A375 (cell line): Measurements from ENCODE around the gene SETD9.

GRCh38 chr5:56116452-56117310, 116.4 kb downstream of the ANKRD55 start:
- RAMPAGE, long total RNA, result no peak

GRCh38 chr5:56422077-56422586, 189.0 kb upstream of the ANKRD55 start:
- RAMPAGE, long total RNA, result no peak

GRCh38 chr5:56480598-56481172, 247.6 kb upstream of the ANKRD55 start:
- RAMPAGE, long total RNA, result no peak

DNA sequence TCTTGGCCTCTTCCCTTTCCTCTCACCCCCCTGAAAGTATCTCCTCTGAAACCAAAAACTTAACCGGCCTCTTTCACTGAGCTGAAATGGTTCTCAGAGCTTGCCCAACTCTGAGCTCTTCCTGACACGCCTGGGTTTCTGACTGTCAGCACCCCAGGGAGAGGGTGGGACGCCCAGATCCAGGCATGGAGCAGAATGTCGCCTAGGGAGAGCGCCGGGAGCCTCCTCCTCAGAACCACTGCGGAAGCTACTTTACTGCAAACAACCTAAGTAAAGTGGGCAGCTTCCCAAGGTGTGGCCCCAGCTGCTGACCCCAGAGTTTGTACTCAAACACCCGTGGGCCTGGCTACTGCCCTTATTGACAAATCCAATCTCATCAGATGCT, 226.2 kb upstream of the MAP3K1 start:
- RAMPAGE, long total RNA, result no peak

DNA sequence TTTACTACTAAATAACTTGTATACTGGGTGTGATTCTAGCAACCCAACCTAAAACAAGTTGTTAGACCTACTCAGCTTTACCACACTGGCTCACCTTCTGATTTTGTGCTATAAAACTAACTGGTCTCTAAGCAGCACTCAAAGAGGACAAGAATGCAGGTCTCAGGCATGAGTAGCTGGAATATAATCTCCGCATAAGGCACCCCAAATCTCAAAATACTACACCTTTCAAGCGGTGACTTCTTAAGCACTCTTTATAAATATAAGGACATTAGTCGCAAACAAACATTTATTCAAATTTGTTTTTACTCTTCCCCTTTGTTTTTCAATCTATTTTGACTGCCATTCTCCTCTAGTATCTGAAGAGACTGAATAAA, 202.4 kb upstream of the MAP3K1 start:
- RAMPAGE, long total RNA, result no peak

- RAMPAGE, long total RNA, result no peak
Observed at GRCh38 chr5:56669967-56670453, 145.3 kb upstream of the MAP3K1 start.

- RAMPAGE, long total RNA, result no peak
Observed at GRCh38 chr5:56725675-56726518, 89.5 kb upstream of the MAP3K1 start.

DNA sequence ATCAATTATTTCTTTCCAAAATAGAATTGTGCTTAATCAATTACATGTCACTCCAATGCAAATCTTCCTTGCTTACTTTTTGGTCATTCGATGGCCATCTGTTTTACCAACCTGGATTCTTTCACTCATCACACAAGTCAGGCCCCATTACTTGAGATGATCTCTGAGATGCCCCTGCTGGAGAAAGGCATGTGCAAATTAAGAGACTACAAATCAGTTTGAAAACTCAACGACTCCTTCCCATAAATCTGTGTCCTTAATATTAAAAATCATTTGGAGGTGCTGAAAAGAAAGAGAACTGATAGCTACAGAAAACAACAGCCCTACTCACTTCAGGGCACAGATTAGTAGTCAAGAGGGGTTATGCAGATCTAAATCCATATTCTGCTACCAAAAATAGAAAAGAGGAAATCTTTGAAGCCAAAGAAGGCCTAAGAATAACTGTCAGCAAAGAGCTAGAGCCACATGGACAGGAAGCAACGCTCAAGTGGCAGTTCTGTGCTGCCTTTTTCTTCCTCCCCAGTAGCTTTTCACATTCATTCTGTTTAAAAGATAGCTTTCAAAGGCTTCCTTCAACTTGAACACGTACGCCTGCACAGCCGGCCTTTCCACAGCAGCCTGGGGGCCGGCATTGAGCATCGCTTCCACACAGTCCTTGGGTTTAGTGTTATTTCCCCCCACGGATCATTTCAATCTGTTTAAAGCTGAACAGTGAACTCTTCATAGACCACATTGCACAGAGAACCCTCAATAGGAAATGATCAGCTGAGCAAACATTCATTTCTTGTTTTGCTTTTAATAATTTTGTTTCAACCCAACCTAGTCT, 79.3 kb upstream of the MAP3K1 start:
- RAMPAGE, long total RNA, result no peak

DNA sequence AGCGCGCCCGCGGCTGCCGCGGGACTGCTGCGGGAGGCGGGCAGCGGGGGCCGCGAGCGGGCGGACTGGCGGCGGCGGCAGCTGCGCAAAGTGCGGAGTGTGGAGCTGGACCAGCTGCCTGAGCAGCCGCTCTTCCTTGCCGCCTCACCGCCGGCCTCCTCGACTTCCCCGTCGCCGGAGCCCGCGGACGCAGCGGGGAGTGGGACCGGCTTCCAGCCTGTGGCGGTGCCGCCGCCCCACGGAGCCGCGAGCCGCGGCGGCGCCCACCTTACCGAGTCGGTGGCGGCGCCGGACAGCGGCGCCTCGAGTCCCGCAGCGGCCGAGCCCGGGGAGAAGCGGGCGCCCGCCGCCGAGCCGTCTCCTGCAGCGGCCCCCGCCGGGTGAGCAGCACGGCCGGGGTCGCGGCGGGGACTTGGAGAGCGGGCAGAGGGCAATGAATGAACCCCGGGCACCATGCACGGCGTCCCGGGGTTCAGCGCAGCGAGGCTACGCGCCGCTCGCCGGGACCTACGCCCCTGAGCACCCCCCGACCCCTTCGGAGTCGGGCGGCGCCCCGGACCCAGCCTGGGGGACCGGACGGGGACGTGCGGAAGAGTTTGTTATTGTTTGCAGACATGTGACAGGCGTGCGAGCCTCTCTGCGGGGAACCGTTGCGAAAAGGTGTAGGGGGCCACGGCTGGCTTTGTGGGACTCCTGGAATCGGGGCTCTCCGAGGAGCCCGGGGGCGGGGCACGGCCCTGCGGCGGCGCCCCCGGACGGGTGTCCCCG, 511 bp downstream of the MAP3K1 start:
- RAMPAGE, long total RNA, result no peak

DNA sequence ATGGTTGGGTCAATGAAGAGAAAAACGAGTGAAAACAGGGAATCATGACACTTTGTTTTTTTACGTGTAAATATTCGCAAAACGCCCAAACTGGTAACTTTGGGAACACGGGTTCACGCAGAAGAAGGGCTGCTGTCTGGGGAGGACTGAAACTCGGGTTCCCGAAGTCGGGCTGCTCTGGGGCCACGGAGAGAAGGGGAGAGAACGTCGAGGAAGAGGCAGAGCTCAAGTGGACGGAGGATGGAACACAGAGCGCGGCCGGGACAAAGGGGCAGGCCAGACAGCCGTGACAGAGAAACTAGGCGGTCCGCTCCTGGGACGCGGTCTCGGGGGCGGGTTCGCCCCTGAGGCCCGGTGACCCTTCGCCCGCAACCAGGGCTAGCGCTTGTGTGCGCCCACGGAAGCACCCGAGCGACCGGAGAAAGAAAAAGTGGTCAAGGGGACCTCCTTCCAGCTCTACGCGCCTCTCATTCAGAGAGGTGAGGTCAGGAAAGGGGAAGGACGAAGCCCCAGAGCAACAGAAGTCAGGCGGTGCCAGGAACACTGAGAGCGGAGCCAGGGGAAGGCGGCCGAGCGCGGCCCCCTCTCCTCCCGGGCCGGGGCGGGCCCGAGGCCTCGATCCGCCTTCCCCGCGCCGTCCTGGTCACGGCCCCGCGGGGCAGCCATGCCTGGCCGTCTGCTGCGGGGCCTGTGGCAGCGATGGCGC, at the start of gene SETD9:
Gene SETD9, plus strand, starts transcription at position 615 of the 706 bp plus-strand sequence.
- RAMPAGE, long total RNA, result no peak

GRCh38 chr5:56946864-56947409, 5.0 kb downstream of the MIER3 start:
- RAMPAGE, long total RNA, result no peak

DNA sequence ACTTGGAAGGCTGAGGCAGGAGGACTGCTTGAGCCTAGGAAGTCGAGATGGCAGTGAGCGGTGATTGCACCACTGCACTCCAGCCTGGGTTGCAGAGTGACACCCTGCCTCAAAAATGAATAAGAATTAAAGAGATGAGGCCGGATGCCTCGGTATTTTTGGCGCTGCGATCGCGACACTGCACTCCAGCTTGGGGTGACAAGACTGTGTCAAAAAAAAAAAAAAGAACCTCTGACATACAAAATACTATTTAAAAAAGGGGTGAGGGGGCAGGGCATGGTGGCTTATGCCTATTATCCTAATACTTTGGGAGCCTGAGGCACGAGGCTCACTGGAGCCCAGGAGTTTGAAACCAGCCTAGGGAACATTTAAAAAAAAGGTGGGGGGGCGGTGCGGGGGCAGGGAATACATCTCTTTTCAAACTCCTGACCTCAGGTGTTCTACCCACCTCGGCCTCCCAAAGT, 7.4 kb downstream of the GPBP1 start:
- RAMPAGE, long total RNA, result no peak

- RAMPAGE, long total RNA, result no peak
Observed at GRCh38 chr5:57435934-57436366, 46.7 kb downstream of the ACTBL2 start.

DNA sequence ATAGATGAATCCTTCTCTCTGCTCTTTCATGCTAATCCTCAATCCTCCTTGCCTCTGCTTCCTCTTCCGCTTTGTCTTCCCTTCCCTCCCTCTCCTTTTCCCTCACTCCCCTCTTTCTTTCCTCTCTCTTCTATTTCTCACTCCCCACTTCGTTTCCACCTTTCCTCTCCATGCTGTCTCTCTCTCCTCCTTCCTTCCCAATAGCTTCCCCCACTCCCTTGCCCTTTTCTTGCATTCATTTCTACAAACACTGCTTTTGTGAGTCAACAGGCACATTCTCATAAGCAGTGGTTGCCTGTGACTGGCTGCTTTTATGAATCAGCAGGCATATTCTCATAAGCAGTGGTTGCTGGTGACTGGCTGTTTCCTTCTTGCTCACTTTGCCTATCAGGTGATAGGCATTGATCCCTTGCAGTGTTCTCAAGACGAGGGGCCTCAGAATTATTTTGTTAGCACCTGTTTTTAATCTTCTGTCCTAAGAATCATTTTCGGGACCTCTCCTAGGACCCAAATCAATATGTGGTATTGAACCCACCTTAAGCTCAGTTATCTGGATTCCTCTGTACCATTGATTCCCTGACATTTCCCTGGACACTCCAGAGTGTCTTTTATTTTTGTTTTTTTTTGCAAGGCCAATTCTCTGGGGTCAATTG, 116.2 kb upstream of the ACTBL2 start:
- RAMPAGE, long total RNA, result no peak

DNA sequence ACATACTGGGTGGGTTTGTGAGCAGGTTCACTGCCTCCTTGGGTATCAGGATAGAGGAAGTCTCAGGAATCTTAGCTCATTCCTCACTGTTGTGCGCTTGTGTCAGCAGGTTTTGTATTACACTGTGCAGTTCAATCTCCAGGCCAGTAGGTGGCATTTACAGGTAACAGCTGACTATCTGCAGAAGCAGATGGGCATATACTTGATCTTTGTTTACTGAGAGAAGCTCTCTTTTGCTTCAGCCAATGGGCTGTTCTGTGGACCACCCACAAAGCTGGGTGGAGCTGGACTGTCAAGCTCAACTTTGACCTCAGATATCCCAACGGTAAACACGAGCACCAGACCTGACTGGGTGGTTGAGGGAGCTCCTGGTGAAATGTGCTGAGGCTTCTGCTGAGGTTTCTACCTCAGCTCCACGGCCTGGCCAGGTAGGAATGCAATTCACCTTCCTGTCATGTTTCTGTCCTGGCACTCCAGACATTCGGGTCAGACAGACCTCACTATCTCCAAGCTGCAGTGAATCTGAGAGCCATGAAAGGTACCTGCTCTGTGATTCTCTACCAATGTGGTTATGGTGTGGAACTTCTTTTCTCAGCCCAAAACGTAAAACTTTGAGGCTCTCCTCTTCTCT, 167.8 kb upstream of the ACTBL2 start:
- RAMPAGE, long total RNA, result no peak

GRCh38 chr5:57780109-57780717, 297.6 kb upstream of the ACTBL2 start:
- RAMPAGE, long total RNA, result no peak

GRCh38 chr5:57816307-57816581, 333.6 kb upstream of the ACTBL2 start:
- RAMPAGE, long total RNA, result no peak

GRCh38 chr5:58022105-58022512, 437.8 kb downstream of the PLK2 start:
- RAMPAGE, long total RNA, result no peak

- RAMPAGE, long total RNA, result no peak
Observed at GRCh38 chr5:58273505-58274097, 186.3 kb downstream of the PLK2 start.

GRCh38 chr5:59016186-59016454, 433.2 kb downstream of the RAB3C start:
- RAMPAGE, long total RNA, result no peak